Liver (tissue), 9 donors: ENCODE measurements around the genes UBXN2A and GAREM2.

- PRO-cap, 5 experiments = peak in 4 of 5 experiments; most common plus-strand start chr2:23940506 (in 4); most common minus-strand start chr2:23940408 (in 2)
- RAMPAGE, long total RNA, 2 experiments = no peak in any of the 2 experiments
- RRBS = 1% methylated on average over 65 of the region's 113 CpGs
These were observed at the start of gene UBXN2A for GRCh38 chr2:23940071-23941386. Gene UBXN2A, plus strand, starts transcription at chr2:23940463.

GRCh38 chr2:24050170-24050714 lies 701 bp downstream of the FKBP1B start:
- PRO-cap, 5 experiments = no peak in any of the 5 experiments
- RAMPAGE, long total RNA, 2 experiments = no peak in any of the 2 experiments
- RRBS = 7% methylated on average over 5 of the region's 33 CpGs

DNA sequence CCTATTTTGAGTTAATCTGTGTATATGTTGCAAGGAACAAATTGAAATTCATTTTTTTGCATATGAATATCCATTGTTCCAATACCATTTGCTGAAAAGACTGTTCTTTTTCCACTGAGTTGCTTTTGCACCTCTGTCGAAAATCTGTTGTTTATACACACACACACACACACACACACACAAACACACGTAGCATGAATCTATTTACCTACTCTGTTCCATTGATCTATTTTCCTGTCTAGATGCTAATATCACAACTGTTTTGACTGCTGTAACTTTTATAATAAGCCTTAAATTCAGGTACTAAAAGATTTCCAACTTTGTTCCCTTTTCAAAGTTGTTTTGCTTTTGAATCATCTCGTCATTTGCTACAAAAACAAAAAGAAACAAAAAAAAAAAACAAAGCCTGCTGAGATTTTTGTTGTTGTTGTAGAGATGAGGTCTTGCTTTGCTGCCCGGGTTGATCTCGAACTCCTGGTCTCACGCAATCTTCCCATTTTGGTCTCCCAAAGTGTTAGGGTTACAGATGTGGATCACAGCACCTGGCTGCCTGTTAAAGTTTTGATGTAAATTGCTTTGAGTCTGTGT lies 89.8 kb downstream of the FAM228A start:
- PRO-cap, 5 experiments = no peak in any of the 5 experiments
- RAMPAGE, long total RNA, 2 experiments = no peak in any of the 2 experiments
- RRBS = no CpG with 5 or more reads among the region's 6 CpGs

GRCh38 chr2:24454189-24454726 lies 36.8 kb upstream of the NCOA1 start:
- PRO-cap, 5 experiments = no peak in any of the 5 experiments
- RAMPAGE, long total RNA, 2 experiments = no peak in any of the 2 experiments
- RRBS = no CpG with 5 or more reads among the region's 14 CpGs

DNA sequence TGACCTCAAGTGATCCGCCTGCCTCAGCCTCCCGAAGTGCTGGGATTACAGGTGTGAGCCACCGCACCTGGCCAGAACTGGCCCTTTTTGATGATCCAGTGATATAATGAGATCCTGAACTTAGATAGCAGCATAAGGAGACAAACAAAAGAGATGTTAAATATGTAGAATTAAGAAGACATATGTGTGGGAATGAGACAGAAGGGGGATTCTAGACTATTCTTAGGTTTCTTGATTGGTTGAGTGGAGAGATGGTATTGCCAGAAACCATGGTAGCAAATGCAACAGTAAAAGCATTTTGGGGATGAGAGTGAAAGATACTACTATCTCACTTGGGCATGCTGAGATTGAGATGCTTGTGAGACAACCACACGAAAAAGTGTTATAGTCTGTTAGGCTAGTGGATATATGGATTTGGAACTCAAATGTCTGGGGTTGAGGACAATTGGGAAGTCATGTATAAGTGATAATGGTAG lies 49.7 kb downstream of the NCOA1 start:
- PRO-cap, 5 experiments = no peak in any of the 5 experiments
- RAMPAGE, long total RNA, 2 experiments = no peak in any of the 2 experiments
- RRBS = no CpG with 5 or more reads among the region's 4 CpGs

- PRO-cap, 5 experiments = no peak in any of the 5 experiments
- RAMPAGE, long total RNA, 2 experiments = no peak in any of the 2 experiments
- RRBS = no CpG with 5 or more reads among the region's 4 CpGs
These were observed 72.8 kb downstream of the PTRHD1 start for GRCh38 chr2:24720309-24720855.

- PRO-cap, 5 experiments = no peak in any of the 5 experiments
- RAMPAGE, long total RNA, 2 experiments = no peak in any of the 2 experiments
- RRBS = no CpG with 5 or more reads among the region's 23 CpGs
These were observed 26.5 kb downstream of the CENPO start for GRCh38 chr2:24819527-24820347.

- PRO-cap, 5 experiments = no peak in any of the 5 experiments
- RAMPAGE, long total RNA, 2 experiments = no peak in any of the 2 experiments
- RRBS = no CpG with 5 or more reads among the region's 23 CpGs
These were observed 39.7 kb downstream of the CENPO start for GRCh38 chr2:24832674-24833495.

GRCh38 chr2:25062253-25062761 lies 20.4 kb downstream of the EFR3B start:
- PRO-cap, 5 experiments = no peak in any of the 5 experiments
- RAMPAGE, long total RNA, 2 experiments = no peak in any of the 2 experiments
- RRBS = no CpG with 5 or more reads among the region's 10 CpGs

DNA sequence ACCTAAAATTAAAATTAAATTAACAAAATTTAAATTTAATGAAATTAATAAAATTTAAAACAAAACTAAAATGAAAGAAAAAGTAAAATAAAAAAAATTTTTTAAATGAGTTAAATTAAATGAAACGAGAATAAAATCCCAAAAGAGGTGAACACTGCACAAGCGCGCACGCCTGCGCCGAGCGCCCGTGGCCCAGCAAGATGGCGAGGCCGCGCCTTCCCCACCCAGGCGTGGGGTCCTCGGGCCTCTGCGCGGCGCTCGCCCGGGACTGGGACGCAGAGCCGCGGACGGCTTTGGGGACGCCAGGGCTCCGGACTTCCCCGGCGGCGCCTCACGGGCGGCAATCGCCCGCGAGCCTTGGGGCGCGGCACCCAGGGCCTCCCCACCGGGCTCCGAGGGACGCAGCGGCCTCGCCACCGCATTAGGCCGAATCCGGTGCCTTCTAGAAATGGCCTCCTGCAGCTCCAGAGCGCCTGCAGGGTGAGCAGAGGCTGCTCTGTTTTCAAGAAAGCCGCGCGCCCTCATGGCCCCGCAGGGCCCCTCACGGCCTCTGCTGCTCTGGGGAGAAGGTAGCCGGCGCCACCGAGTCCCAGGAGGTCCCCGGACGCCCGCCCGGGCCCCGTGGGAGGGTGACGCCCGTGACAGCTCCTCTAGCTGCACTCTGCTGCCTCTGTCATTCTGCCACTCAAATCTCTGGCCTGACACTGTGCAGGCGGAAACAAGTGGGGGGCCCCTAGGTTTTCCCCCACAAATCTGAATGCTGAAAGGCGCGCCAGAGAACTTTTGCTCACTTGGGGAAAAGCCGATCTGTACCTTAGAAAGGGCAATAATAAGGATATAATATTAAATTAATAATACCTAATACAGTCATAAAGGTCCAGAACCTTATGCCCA lies 35.9 kb upstream of the POMC start:
- PRO-cap, 5 experiments = no peak in any of the 5 experiments
- RAMPAGE, long total RNA, 2 experiments = no peak in any of the 2 experiments
- RRBS = 27% methylated on average over 25 of the region's 62 CpGs

- PRO-cap, 5 experiments = no peak in any of the 5 experiments
- RAMPAGE, long total RNA, 2 experiments = no peak in any of the 2 experiments
- RRBS = no CpG with 5 or more reads among the region's 6 CpGs
These were observed 84.7 kb upstream of the POMC start for GRCh38 chr2:25253105-25253396.

DNA sequence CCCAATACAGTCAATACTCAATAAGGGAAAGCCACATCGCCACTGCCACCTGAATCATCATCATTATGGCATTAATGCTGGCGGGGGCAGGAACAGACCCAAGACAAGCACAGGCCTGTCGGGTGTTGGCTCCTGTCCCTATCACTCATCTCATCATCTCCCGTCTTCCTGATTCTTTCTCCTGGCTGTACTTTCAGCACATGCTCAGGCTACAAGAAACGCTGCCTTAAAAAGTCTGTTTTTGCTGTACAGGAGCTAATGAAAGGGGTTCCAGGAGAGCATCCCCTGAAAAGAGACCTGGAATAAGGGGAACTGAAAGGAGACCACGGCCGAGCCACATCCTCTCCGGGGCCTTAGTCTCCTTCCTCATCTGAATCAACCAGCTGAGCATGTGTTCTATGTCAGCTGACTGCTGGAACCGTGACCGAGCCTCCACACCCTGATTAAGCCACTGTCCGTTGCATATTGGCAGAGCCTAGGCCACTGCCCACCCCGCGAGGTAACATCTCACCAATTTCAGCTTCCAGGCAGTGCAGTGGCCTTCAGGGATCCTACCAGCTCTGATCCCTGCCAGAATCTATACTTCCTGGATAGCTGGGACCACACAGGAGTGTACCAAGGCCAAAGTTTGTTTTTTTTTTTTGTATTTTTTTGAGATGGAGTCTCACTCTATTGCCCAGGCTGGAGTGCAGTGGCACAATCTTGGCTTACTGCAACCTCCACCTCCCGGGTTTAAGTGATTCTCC lies 62.5 kb downstream of the DNMT3A start:
- PRO-cap, 5 experiments = no peak in any of the 5 experiments
- RAMPAGE, long total RNA, 2 experiments = no peak in any of the 2 experiments
- RRBS = no CpG with 5 or more reads among the region's 14 CpGs

- PRO-cap, 5 experiments = no peak in any of the 5 experiments
- RAMPAGE, long total RNA, 2 experiments = no peak in any of the 2 experiments
- RRBS = no CpG with 5 or more reads among the region's 4 CpGs
These were observed 5.8 kb upstream of the DNMT3A start for GRCh38 chr2:25347539-25347895.

GRCh38 chr2:25809588-25810036 lies 68.7 kb downstream of the ASXL2 start:
- PRO-cap, 5 experiments = peak in 4 of 5 experiments; most common plus-strand start chr2:25809872 (in 4); most common minus-strand start chr2:25809816 (in 2)
- RAMPAGE, long total RNA, 2 experiments = no peak in any of the 2 experiments
- RRBS = no CpG with 5 or more reads among the region's 2 CpGs

DNA sequence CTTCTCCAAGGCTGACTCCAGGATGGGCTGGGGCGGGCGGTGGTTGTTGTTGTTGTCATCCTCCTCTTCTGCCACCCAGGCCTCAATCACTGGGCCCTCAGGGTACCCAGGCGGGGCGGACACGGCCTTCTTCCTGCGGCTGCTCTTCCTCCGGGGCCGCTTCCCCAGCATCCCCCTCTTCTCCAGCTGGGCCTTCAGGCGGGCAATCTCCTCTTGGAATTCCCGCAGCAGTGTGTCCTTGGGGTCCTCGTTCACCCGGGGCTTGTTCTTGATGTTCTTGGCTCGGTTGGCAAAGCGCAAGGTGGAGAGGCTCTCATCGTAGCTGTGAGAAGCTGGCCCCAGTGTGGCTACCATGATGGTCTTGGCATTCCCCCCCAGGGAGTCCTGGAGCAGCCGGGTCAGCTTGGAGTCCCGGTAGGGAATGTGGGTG lies 1.7 kb downstream of the KIF3C start:
- PRO-cap, 5 experiments = no peak in any of the 5 experiments
- RAMPAGE, long total RNA, 2 experiments = no peak in any of the 2 experiments
- RRBS = 99% methylated on average over 4 of the region's 17 CpGs

- PRO-cap, 5 experiments = peak in 1 of 5 experiments; most common plus-strand start chr2:26016714 (in 1)
- RAMPAGE, long total RNA, 2 experiments = no peak in any of the 2 experiments
- RRBS = no CpG with 5 or more reads among the region's 6 CpGs
These were observed 17.5 kb upstream of the RAB10 start for GRCh38 chr2:26016361-26016823.

- PRO-cap, 5 experiments = no peak in any of the 5 experiments
- RAMPAGE, long total RNA, 2 experiments = no peak in any of the 2 experiments
- RRBS = no CpG with 5 or more reads among the region's 6 CpGs
These were observed 34.7 kb downstream of the RAB10 start for GRCh38 chr2:26068280-26069276.

DNA sequence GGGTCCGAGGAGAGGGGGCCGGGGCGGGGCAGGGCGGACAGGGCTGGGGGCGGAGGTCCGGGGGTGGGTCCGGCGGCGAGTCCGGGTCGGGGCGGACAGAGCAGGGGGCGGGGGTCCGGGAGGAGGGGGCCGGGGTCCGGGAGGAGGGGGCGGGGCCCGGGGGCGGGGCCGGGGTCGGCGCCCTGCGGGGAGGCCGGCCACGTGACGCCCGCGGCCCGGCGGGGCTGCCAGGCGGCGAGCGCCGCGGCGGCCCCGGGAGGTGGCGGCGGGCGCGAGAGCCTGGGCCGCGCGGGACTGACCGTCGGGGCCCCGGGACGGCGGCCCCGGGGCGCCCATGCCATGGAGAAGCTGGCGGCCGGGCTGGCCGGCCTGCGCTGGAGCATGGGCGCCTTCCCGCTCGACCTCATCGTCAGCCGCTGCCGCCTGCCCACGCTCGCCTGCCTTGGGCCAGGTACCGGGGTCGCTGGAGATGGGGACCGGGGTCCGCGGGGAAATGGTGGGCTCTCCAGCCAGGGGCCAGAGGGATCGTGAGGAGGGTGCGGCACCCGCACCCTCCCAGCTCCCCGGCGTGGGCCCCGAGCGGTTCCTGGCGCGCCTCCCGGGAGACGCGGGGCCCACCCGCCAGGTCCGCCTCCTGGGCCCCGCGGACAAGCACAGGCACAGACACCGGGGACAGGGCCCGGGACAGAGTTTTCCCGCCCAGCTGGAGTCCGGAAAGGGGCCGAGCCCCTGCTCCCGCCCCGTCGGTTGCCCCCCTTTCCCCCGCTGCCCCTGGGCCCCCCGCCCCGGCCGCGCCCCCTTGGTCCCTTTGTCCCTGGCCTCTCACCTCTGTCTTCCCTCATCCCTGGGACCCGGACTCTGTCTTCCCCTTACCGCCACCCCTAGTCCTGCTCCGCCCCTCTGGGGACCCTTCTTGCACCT lies at the start of gene GAREM2:
TSS of gene GAREM2 (plus strand) at position 207 of the 921 bp plus-strand sequence.
- PRO-cap, 5 experiments = no peak in any of the 5 experiments
- RAMPAGE, long total RNA, 2 experiments = no peak in any of the 2 experiments
- RRBS = 4% methylated on average over 63 of the region's 100 CpGs

DNA sequence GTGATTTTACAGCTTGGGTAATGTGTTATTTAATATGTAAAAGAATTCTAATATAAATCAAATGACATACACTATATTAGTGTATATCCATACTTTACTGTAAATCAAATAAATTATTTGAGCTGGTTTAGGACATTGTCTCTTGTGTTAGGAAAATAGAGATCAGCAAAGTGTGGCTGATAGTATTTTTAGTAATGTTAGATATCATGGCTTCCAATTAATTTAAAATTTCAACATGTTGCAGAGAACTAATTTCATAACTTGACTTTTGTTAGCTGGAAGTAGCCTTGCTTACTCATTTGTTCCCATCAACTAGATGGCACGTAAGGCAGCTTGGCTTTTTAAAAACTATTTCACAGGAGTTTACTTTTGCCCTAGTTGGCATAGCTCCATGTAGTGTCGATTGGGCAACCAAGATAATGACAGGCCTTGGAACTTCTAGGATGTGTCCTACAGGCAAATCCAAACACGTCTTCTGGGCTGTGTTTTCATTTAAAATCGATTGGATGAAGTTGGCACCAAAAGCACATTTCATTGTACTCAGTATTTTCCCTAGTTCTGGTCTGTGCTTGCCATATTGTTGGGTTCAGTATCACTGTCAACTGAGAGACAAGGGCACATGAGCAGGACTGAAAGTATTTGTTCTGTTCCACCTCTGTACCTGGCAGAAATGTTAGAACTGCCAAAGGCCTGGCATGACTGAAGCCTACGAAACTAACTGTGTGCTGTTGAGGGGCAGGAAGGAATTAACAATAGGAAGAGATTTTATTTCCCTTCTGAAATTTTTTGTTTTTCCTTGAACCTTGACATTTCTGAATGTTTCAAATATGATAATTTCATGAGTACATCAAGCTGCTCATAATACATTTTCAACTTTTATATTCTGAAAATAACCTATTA lies 29.4 kb downstream of the HADHB start:
- PRO-cap, 5 experiments = peak in 3 of 5 experiments; most common plus-strand start position 667 of the sequence (in 2); most common minus-strand start position 641 of the sequence (in 2)
- RAMPAGE, long total RNA, 2 experiments = no peak in any of the 2 experiments
- RRBS = no CpG with 5 or more reads among the region's 5 CpGs

DNA sequence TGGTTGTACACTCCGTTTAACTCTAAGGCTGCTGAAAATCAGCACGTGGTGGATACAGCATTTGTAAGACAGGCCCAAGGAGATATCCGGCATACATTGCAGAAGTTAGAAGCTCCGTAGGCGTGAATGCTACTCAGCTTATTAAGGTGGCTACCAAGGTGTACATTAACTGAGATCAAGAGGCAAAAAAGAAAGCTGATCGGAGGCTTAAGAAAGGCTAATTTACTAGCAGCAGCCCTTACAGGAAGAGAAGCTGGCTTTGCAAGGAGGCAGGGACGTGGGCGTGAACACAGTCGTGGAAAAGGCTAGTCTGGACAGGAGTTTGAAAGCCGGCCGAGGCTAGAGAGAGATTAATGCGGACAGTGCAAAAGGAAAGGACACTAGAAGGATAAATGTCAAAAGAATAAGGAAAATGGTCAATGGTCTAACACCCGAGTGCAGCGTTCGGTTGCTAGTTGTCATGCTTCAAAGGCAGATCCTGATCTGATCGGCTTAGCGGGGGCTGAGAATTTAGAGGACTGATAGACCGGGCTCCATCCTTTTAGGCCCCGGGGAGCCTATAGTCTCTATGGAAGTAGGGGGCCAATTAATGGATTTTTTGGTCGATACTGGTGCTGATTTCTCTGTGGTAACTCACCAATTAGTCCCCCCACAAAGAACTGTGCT lies 45.6 kb upstream of the SELENOI start:
- PRO-cap, 5 experiments = no peak in any of the 5 experiments
- RAMPAGE, long total RNA, 2 experiments = no peak in any of the 2 experiments
- RRBS = no CpG with 5 or more reads among the region's 20 CpGs